Measurements from ENCODE around the gene FXYD7.

GRCh38 chr19:33502164-33502936 lies 19.2 kb downstream of the PEPD start:
- PRO-cap, result no peak
- RRBS, result no CpG with 5 or more reads among the region's 10 CpGs

DNA sequence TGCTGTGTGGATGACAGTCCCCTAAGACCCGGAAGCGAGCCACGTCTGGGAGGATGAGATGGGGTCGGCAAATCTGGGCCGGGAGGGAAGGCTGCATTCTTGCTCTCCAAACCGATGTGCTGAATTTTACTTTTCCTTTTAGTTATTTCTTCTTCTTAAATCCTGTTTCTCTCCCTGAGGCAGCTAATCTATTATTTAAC lies 15.8 kb upstream of the KCTD15 start:
- PRO-cap, result no peak
- RRBS, result 31% methylated on average over 5 of the region's 6 CpGs

- PRO-cap, result no peak
- RRBS, result no CpG with 5 or more reads among the region's 4 CpGs
Observed at GRCh38 chr19:33821157-33821513, 24.5 kb downstream of the KCTD15 start.

GRCh38 chr19:33868814-33869166 lies 72.1 kb downstream of the KCTD15 start:
- PRO-cap, result bidirectional peak, plus-strand start at chr19:33869013, minus-strand start at chr19:33868905
- RRBS, result 3% methylated on average over 5 of the region's 16 CpGs

DNA sequence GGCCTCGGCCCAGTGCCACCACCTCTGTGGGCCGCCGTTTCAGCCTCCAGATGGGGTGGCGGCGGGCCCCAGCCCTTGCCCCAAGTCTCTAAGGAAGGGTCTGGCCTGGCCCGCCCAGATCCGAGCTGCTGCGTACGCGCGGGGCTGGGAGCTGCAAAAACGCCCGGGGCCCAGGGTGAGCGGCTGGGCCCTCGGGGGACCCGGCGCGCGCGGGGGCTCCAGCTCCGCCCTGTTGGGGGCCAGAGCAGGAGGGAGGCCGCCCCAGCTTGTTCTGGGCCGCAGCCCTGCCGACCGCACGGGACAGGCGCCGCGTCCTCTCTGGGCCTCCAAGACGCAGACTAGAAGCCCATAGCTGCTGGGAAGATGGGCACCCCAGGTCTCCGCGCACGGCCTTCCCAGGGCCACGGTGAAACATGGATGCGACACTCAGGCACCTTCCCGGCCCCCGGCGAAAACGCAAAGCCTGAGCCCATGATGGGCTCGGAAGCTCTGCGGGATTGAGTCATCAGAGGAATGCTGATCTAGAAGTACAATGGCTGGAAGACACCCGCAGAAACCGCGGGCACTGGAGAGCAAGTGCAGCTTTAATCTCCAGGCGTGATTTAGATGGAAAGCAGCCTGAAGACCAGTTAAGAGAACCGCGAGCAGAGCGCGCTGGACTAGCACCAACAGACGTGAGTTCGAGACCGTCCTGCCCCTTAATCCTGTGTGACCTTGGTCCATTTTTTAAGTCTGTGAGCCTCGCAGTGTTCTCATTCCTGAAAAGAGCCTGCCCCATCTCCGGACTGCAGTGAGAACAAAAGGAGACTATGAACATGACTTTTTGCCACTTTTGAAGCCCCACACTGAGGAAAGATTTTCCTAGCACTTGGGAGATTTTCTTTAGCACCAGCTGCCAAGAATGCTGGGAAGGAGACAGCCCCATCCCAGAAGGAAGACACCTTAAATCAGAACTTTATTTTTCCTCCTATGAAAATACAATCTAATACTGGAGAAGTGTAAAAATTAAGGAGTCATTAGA lies 110.4 kb downstream of the KCTD15 start:
- PRO-cap, result no peak
- RRBS, result 21% methylated on average over 6 of the region's 54 CpGs

GRCh38 chr19:34014115-34014683 lies 158.1 kb upstream of the LSM14A start:
- PRO-cap, result no peak
- RRBS, result no CpG with 5 or more reads among the region's 1 CpG

- PRO-cap, result no peak
- RRBS, result no CpG with 5 or more reads among the region's 11 CpGs
Observed at GRCh38 chr19:34300410-34300696, 46.0 kb downstream of the GARRE1 start.

DNA sequence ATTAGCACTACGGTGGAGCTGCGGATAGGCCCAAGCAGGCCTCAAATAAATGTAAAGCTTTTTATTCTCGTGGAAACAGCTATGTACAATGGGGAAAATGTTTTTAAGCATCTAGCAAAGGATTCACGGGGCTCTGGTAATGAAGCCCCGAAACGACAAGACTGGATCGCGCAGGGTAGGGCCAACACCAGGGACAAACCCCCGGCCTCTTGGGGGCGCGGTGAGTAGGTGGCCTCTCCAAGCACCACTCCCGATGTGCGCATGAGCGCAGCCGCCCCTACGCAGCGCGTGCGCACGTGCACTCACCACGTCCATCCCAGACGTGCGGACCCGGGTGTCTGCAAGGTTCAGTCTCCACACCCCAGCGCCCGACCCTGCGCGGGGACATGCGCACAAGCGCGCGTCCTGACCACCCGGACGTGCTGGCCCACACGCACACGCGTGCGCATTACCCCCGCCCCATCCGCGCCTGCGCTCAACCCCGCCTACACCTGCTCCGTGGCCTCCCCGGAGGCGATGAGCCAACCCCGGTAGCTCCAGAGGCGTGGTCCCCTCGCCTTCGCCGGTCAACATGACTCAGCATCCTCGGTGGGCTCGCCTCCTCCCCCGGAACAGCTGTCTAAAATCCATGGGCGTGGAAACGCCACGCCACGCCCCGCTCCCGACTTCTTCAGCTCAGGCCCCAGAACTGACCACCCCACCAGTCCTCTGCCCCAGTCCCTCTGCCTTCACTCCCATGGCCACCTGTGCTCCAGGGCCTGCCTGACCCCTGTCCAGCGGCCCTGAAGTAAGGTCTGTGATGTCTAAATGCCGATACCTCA lies 5.8 kb upstream of the GPI start:
- PRO-cap, result bidirectional peak, plus-strand start at position 462 of the sequence, minus-strand start at position 255 of the sequence
- RRBS, result under 1% methylated on average over 24 of the region's 62 CpGs

DNA sequence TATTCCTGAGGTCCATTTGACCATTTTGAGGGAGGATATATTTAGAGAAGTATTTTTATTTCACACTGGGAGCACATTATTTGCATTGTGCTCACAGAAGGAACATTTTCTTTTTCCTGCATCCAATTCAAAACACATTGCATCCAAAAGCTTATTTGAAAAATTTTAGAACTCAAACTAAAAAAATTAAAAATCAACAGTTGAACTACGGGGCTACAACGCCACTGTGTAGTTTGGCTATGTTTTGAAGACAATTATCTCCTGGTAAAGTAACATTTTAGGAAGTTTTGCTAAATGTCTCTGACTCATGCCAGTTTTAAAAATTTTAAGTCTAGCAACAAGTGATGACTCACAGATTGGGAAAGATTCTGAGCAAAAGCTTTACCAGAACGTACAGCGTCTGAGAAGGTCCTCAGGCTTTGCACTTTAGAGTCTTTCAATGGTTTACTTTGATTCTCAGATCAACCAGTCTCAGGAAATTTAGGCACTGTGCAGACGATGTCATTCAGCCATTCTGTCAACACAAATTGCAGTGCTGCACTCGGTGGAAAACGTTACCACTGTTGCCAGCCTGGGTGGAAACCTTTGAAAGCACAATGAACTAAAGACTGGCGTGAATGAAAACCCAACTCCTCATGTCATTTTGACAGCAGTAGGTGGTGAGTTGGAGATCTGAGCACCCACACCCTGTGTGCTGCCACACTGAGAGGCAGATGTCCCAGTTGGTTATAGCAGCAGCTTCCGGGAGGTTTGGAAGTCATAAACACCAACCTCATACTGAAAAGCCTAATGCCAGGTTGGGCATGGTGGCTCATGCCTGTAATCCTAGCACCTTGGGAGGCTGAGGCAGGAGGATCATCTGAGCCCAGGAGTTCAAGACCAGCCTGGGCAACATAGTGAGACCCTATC lies 6.4 kb upstream of the WTIP start:
- PRO-cap, result no peak
- RRBS, result no CpG with 5 or more reads among the region's 9 CpGs

GRCh38 chr19:34733098-34733769 lies 809 bp upstream of the ZNF181 start:
- PRO-cap, result bidirectional peak, plus-strand start at chr19:34733480, minus-strand start at chr19:34733486
- RRBS, result no CpG with 5 or more reads among the region's 18 CpGs

GRCh38 chr19:34994890-34995490 lies 5.1 kb upstream of the GRAMD1A start:
- PRO-cap, result unidirectional peak, minus-strand start at chr19:34995026
- RRBS, result no CpG with 5 or more reads among the region's 11 CpGs

- PRO-cap, result no peak
- RRBS, result 89% methylated on average over 1 of the region's 12 CpGs
Observed at GRCh38 chr19:35008697-35009315, 8.7 kb downstream of the GRAMD1A start.

DNA sequence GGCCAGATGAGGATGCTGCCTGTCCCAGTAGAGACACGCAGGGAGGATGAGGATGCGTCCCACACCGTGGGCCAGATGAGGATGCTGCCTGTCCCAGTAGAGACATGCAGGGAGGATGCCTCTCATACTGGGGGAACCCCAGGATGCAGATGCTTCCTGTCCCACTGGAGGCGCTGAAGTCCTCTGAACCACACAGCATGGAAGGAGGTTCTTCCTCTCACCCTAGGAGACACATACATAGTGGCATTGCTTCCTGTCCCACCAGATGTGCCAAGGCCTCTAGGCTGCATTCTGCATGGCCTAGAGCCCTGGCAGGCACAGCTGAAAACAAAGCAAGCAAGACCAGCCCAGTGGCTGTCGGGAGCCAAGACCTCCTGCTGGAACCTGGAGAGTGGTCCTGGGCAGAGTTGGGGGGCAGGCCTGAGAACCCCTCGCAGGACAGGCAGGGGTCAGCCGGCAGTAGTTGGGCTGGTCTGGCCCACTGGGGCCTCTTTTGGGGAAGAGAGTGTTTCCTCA lies 4.2 kb downstream of the HPN start:
- PRO-cap, result no peak
- RRBS, result no CpG with 5 or more reads among the region's 7 CpGs

- PRO-cap, result no peak
- RRBS, result 96% methylated on average over 5 of the region's 10 CpGs
Observed at GRCh38 chr19:35066306-35066697, 24.8 kb downstream of the HPN start.

DNA sequence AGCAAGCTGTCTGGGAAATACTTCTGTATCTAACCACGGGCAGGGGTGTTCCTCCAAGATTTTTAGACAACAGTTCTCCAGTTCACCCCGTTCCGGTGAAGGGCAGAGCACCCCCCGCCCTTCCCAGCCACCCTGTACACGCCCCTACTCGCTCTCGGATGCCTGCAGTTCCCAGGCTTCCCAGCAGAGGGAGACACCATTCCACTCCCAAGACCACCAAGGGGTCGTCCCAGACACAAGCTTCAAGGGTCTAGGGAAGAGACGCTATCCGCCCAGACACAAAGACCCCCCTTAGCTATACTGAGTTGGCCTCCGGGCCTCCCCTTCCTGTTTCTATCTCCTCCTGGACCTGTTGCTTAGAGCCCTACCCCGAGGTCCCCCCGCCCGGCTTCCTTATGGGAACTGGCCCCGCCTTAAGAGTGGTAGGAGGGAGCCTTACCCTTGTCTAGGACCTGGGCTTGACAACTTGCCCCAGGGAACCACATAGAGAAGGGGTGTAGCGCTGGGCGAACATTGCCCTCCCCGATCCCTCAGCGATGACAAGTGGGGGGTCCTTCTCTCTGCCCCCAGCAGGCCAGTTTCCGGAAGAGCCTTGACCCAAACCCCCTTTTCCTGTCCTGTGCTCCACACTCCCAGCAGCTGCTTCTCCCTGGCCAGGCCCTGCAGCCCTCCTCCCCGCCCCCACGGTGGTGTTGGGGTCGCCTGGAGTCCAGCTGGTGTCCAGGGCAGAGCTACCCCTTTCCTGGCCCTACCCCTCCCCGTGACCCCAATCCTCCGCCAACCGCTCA lies 836 bp upstream of the FXYD3 start:
- PRO-cap, result no peak
- RRBS, result 8% methylated on average over 4 of the region's 26 CpGs

GRCh38 chr19:35125248-35126475 lies 9.2 kb downstream of the LGI4 start:
- PRO-cap, result no peak
- RRBS, result 88% methylated on average over 7 of the region's 41 CpGs

DNA sequence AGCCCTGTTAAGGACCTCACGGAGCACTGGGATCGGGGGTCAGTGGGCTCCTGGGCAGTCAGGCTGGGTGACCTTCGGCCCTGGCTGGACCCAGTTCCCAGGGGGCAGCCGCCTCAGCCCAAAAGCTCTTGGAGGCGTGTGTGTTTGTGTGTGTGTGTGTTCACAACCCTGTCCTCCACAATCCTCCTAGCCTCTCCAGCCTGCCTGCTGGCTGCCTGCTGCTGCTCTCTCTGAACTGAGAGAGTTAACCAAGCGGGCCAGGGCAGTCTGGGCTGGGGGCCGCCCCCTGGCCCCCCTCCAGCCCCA lies 252 bp upstream of the FXYD1 start:
- PRO-cap, result bidirectional peak, plus-strand start outside the sequence, minus-strand start at position 232 of the sequence
- RRBS, result no CpG with 5 or more reads among the region's 7 CpGs

- PRO-cap, result no peak
- RRBS, result no CpG with 5 or more reads among the region's 27 CpGs
Observed at GRCh38 chr19:35142386-35142909, 607 bp upstream of the FXYD7 start.

GRCh38 chr19:35142910-35144252 lies at the start of gene FXYD7:
FXYD7 (plus strand) TSS chr19:35143255.
- PRO-cap, result no peak
- RRBS, result 7% methylated on average over 19 of the region's 64 CpGs

- PRO-cap, result no peak
- RRBS, result no CpG with 5 or more reads among the region's 4 CpGs
Observed at GRCh38 chr19:35152573-35152872, 2.0 kb upstream of the FXYD5 start.

Data from kidney (tissue), 2 donors.